Sigmoid colon (tissue), 4 donors: Measurements from ENCODE around the genes G2E3 and HECTD1.

GRCh38 chr14:29927879-29928357 is 271 bp upstream of the PRKD1 start:
- PRO-cap, result no peak
- RAMPAGE, long total RNA, 4 experiments, result no peak in any of the 4 experiments

DNA sequence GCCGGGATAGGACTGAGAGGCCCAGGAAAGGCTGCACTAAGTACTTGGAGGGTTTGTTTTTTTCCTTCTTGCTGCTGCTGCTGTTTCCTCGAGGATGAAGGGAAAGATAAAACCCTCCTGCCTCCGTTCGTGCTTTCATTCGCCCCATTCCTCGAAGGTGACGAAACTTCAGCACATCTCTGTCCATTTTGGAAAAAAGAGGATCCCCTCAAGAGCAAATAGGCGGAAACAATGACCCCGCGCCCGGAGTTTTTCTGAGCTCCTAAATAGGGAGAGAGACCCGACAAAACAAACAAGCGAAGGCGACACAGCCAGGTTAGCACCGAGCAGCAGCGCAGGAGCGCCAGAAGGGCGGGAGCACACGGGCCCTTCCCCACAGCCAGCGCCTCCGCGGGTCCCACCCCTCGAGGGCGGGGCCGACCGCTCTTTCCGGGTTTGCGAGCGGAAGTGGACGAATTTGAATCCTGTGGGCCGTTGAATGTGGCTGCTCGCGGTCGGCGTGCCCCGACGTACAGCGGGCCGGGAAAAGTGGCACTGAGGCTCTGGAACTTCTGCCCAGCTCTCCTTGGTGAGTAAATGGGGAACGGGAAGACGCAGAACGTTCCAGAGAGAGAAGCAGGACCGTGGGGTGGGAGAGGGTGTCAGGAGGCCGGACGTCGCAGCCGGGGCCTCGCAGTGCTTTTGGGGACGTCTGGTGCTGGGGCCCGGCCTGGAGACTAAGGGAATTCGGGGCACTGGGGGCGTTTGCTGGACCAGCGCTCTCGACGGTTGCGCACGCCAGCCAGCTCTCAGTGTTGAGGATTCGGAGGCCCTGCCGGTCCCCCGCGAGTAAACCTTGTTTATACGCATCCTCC is at the start of gene G2E3:
TSS of gene G2E3 (plus strand) at position 454 of the 854 bp plus-strand sequence.
- PRO-cap, result bidirectional peak, plus-strand start at position 454 of the sequence, minus-strand start at position 353 of the sequence
- RAMPAGE, long total RNA, 4 experiments, result start-site peak on the plus strand in 4 of 4 experiments, centred at positions 446 to 469 of the sequence, 31 to 104 reads per replicate

- PRO-cap, result no peak
- RAMPAGE, long total RNA, 4 experiments, result no peak in any of the 4 experiments
These were observed 33.0 kb downstream of the SCFD1 start for GRCh38 chr14:30654905-30655706.

DNA sequence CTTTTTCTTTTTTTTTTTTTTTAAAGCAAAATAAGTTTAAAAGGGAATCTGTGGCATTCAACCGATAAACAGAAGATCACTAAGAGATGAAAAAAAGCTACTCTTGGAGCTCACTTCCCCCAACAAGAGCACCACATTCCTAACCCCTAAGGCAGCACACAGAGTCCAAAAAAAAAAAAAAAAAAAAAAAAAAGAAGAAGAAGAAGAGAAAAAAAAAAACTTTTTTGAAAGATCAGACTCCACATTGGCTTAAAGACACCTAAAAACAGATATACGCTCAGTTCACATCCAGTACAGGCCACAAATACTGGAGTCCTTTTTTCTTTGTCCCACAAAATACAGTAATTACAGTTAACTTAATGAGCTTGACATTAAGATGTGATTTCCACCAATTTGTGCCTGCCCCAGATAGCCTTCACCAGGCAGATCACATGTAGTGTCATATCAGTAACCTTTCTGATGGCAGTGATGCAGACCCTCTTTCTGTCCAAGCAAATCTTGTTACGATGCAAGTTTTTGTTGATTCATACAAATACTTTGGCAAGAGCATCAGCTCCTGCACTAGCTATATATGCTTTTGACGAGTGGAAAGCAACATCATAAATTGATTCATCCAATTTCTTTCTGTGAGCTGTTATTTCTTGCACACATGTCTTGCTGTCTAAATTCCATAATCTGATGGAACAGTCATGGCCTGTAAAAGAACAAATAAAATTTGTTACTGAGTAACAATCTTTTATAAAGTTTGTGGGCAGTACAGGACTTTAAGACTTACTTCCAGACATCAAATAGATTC is 20.7 kb downstream of the COCH start:
- PRO-cap, result no peak
- RAMPAGE, long total RNA, 4 experiments, result no peak in any of the 4 experiments

DNA sequence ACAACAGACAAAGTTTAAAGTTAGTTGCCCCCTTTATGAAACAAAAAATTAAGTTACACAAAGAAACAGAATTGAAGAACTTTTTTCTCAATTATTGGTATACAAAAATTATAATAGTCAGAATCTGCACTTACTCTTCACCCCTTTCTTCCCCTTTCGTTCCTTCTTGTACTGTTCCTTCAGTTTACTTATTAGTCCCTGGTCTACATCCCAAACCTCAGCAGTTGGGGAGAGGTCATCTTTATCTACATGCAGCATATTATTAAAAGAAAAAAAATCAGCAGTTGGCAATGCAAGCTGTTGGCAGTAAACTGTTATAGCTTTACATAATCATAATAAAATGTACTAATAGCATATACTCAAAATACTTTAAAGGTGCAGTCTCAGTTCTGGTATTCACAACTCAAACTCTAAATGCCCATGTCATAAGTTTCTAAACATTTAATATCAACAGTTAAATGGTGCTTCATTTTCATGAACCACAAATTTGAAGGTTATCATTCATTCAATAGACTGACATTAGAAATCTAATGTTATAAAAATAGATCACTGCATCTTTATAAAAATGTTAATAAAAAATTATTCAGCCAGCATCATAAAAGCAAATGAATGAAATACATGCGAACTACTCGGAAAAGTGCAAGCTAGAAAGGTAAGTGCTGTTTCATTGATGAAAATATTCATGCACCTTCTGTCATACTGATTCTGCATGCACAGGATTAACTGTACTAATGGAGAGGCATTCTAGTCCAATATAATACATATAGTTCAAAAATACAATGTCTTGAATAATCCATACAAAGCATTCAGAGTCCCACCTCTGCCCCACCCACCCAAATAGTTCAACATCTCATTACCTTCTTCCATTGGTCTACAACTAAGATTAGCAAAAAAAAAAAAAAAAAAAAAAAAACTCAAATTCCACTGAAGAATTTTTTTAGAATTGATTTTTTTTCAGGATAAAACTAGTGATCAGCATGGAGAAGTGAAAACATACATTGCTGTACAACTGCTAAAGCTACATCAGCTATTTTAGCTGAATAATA is 55.0 kb downstream of the COCH start:
- PRO-cap, result no peak
- RAMPAGE, long total RNA, 4 experiments, result start-site peak on the minus strand in 1 of 4 experiments, centred at position 211 of the sequence, 17 reads per replicate

GRCh38 chr14:30934939-30935362 is 60.6 kb downstream of the COCH start:
- PRO-cap, result no peak
- RAMPAGE, long total RNA, 4 experiments, result no peak in any of the 4 experiments

DNA sequence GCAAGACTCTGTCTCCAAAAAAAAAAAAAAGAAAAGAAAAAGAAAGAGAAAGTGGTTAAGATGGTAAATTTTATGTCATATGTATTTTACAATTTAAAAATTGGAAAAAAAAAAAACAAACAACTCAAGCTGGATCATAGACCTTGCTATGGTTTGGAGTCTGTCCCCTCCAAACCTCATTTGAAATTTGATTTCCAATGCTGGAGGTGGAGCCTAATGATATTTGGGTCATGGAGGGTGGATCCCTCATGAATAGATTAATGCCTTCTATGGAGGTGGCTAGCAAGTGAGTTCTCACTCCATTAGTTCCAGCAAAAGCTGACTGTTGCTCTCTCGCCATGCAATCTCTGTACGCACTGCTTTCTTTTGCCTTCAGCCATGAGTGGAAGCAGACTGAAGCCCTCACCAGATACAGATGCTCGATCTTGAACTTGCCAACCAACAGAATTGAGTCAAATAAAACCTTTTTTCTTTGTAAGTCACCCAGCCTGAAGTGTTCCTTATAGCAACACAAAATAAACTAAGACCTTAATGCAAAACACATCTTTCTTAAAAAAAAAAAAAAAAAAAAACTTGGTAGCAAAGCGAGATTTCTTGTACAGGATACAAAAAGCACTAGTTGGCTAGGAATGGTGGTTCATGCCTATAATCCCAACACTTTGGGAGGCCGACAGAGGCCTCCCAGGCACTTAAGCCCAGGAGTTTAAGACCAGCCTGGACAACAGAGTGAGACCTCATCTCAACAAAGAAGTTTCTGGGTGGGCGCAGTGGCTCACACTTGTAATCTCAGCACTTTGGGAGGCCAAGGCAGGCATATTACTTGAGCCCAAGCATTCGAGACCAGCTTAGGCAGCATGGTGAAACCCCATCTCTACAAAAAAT is 22.0 kb upstream of the AP4S1 start:
- PRO-cap, result no peak
- RAMPAGE, long total RNA, 4 experiments, result no peak in any of the 4 experiments

- PRO-cap, result no peak
- RAMPAGE, long total RNA, 4 experiments, result no peak in any of the 4 experiments
These were observed 5.6 kb upstream of the AP4S1 start for GRCh38 chr14:31019904-31020246.

- PRO-cap, result no peak
- RAMPAGE, long total RNA, 4 experiments, result no peak in any of the 4 experiments
These were observed 1.5 kb upstream of the AP4S1 start for GRCh38 chr14:31023782-31024469.

GRCh38 chr14:31129111-31129772 is 78.4 kb downstream of the HECTD1 start:
- PRO-cap, result no peak
- RAMPAGE, long total RNA, 4 experiments, result no peak in any of the 4 experiments

DNA sequence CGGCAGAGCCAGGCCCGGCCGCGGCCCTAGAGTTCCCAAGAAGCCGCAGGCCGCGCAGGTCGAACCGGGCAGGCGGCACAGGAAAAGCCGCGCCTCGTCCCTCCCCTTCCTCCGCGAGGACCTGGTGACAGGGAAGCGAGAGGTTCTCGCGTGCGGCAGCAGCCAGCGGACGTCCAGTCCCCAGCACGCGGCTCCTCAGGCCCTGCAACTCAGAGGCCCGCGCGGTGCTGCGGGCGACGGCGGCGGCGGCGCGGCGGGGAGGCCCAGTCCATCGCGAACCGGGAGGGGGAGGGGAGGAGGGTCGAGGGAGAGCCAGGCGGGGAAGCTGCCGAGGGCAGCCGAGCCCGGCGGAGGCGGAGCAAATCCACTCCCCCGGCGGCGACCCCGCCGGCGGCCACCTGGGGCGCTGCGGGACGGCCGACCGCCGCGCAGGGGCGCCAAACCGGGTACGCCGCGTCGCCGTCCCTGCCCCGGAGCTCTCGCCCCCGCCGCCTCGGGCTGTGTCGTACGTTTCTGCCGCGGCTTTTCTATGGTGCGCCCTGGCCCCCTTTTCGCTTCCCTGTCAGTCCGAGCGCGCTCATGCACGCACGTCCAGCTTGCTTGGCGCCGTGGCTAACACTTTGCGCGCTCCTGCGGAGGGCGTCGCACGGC is at the start of gene HECTD1:
TSS of gene HECTD1 (minus strand) at position 355 of the 651 bp plus-strand sequence.
- PRO-cap, result bidirectional peak, plus-strand start at position 397 of the sequence, minus-strand start at position 280 of the sequence
- RAMPAGE, long total RNA, 4 experiments, result start-site peak on the minus strand in 4 of 4 experiments, centred at positions 80 to 292 of the sequence, 156 to 1,226 reads per replicate

- PRO-cap, result no peak
- RAMPAGE, long total RNA, 4 experiments, result no peak in any of the 4 experiments
These were observed 42.9 kb upstream of the HECTD1 start for GRCh38 chr14:31250598-31250884.

DNA sequence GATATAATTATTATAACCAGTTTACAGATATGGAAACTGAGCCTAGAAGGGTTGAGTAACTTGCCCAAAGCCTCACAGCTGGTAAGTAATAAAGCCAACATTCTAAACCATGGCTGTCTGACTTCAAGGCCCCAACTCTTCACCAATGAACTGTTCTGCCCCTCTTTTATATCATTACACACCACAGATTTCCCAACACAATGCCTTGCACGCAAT is 222.6 kb upstream of the ARHGAP5 start:
- PRO-cap, result no peak
- RAMPAGE, long total RNA, 4 experiments, result no peak in any of the 4 experiments

DNA sequence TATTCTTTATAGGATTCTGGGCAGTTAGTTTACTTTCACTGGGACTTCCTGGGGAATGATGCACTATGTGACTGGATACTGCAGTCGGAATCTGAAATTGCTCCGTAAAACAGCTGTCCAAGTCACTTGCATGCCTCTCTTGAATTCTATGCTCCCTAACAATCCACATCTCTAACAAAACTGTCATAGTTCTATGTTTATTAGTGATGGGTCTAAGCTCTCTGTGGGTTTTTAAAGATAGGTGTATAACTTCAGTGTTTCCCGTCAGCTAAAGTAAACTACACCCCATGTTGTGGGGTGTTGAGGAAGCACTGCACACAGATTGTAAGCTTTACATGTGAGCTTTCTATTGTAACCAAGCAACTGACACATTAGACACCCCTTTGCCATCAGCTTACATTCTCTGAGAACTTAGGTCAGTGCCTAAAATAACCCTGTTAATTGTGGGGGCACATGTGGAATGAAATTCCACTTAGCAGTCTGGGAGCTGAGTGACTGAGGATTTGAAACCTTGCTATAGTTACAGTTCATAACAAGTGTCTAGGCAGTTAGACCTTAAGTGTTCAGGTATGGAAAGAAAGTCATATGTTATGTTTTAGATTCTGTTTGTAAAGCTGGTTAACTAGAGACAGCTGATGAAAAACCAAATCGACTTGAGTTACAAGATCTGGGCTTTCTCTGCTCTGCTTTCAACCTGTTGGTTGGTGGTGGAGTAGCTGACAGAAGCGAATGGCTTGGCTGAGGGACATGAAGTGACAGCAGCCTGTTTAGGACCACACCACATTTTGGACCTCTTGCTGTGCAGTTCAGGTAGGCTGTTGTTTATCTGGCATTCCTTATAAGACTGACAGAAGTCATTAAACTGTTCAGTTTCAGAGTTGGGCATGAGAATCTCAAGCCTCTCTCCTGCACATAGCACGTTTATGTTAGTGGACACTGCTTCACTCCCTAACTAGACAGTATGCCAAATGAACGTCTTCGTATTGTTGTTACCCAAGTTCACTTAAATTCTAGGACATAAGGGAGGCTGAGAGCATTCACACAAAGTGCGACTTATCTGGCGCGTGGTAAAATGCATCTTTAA is 165.8 kb downstream of the AKAP6 start:
- PRO-cap, result unidirectional peak, plus-strand start at position 478 of the sequence
- RAMPAGE, long total RNA, 4 experiments, result start-site peak on the plus strand in 2 of 4 experiments, centred at positions 495 to 694 of the sequence, 15 to 41 reads per replicate

DNA sequence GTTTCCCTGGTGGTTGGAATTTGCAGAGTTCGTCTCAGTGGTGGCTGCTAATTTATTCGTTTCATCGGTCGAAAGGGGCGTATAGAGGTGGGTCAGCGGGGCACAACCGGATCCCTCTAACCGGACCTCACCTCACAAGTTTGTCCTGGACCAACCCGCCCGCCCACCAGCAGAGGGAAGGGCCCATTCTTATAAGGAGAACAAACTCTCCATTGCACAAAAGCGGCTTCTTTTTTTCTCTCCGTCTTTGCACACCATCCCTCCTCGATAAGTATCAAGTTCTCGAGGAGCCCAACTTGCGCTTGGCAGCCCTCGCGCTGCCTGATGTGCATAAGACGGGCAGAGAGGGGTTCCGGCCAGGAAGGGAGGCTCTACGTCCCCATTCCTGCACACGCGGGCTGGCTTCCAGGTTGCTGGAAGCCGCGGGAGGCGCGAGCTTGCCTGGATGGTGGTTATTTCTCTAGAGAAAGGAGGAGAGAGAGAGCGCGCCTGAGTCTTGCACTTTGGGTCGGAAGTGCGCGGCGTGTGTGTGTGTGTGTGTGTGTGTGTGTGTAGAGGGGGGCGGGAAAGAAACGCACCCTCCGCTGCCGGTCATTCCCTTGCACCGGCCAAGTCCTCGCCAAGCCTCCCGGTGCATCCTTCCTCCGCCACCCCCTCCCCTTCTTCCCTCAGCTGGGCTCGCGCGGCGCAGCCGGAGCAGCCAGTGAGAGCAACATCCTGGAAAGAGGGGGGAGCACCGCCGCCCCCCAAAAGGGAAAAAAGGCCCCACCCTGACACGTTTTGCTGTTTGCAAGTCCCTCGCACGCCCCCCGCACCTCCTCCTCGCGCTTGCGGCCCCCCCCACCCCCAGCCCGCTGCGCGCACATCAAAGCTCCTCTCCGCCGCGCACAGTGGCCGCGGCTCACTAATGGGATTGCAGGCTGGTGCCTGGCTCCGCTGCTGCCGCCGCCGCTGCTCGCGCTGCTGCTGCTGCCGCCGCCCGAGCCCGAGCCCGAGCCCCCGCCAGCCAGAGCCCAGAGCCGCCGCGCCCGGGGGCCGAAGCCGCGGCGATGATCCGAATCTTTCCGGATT is 4.5 kb upstream of the NPAS3 start:
- PRO-cap, result no peak
- RAMPAGE, long total RNA, 4 experiments, result no peak in any of the 4 experiments

- PRO-cap, result no peak
- RAMPAGE, long total RNA, 4 experiments, result no peak in any of the 4 experiments
These were observed 1.5 kb downstream of the EGLN3 start for GRCh38 chr14:33949199-33949935.

GRCh38 chr14:34063484-34064403 is 112.9 kb upstream of the EGLN3 start:
- PRO-cap, result no peak
- RAMPAGE, long total RNA, 4 experiments, result no peak in any of the 4 experiments

- PRO-cap, result no peak
- RAMPAGE, long total RNA, 4 experiments, result no peak in any of the 4 experiments
These were observed 129.1 kb downstream of the SPTSSA start for GRCh38 chr14:34333013-34333209.

GRCh38 chr14:34425410-34425789 is 36.6 kb downstream of the SPTSSA start:
- PRO-cap, result no peak
- RAMPAGE, long total RNA, 4 experiments, result no peak in any of the 4 experiments

GRCh38 chr14:34460819-34461152 is 1.3 kb downstream of the SPTSSA start:
- PRO-cap, result no peak
- RAMPAGE, long total RNA, 4 experiments, result no peak in any of the 4 experiments